GM19239 (cell line): ENCODE measurements around a stretch of chr3.

- RRBS, result no CpG with 5 or more reads among the region's 2 CpGs
Measured at GRCh38 chr3:45945256-45945642, 2.0 kb downstream of the CXCR6 start.

DNA sequence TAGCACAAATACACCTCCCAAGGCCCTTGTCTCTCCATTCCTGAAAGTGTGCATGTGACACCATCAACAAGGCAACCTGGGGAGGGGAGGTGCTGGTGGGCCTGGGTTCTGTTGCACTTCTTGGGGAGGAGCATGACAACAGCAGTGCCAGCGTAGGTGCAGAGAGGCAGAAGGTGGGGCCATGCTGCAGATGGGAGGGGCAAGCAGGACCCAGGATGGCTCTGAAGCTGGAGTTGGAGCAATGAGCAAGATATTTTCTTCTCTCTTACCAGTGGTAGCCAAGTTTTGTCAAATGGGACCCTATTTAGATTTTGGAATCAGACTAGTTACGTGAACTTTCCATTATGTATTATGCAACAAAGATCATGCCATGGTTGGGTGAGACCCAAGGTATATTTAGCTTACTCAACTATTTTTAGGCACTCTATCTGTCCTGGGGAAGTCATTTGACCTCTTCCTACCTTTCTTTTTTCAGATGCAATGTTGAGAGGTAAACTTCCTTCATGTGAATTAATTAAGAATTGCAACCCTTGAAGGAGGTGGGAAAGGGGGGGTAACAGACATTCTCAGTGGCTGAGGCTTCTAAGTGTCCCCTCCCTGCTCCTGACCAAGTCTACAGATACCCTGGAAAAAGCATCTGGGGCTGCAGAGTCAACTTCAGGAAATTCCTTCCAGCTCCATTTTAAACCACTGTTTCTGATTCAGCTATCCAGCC lies 3.3 kb downstream of the FYCO1 start:
- RRBS, result no CpG with 5 or more reads among the region's 2 CpGs

- RRBS, result no CpG with 5 or more reads among the region's 4 CpGs
Measured at GRCh38 chr3:46163631-46164263, 44.4 kb downstream of the CCR1 start.

DNA sequence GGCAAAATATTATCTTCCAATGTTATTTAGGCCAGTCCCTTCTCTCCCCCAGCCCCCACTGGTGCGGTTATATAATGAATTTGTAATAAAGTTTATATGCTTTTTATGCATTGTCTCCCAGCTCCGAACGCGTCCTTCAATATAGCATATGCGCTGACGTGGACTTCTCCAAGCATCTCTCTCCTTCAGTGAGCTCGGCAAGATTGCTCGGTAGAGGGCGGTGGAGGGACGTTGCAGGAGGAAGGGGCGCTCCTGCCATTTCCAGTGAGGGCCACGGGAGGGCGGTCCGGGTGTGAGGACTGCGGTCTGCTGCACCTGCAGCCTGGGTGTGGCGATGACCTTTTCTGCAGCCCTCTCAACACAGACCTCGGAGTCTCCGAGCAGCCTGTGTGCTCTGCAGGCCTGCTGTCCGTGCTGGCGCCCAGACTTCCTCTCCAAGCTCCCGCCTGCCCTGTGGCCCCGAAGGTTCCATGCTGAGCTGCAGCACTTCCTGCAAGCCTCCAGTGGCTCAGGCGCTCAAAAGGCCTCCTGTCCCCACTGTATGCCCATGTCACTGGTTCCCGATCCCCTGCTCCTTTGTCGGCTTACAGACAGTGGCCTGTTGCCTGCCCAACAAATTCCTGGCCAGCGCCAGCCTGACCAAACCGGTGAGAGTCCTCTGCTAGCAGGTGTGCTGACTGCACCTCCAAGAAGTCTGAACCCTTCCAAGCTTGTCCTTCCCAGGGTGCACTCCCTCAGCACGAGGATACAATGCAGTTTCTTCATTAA lies 9.0 kb upstream of the RTP3 start:
- RRBS, result no CpG with 5 or more reads among the region's 28 CpGs

DNA sequence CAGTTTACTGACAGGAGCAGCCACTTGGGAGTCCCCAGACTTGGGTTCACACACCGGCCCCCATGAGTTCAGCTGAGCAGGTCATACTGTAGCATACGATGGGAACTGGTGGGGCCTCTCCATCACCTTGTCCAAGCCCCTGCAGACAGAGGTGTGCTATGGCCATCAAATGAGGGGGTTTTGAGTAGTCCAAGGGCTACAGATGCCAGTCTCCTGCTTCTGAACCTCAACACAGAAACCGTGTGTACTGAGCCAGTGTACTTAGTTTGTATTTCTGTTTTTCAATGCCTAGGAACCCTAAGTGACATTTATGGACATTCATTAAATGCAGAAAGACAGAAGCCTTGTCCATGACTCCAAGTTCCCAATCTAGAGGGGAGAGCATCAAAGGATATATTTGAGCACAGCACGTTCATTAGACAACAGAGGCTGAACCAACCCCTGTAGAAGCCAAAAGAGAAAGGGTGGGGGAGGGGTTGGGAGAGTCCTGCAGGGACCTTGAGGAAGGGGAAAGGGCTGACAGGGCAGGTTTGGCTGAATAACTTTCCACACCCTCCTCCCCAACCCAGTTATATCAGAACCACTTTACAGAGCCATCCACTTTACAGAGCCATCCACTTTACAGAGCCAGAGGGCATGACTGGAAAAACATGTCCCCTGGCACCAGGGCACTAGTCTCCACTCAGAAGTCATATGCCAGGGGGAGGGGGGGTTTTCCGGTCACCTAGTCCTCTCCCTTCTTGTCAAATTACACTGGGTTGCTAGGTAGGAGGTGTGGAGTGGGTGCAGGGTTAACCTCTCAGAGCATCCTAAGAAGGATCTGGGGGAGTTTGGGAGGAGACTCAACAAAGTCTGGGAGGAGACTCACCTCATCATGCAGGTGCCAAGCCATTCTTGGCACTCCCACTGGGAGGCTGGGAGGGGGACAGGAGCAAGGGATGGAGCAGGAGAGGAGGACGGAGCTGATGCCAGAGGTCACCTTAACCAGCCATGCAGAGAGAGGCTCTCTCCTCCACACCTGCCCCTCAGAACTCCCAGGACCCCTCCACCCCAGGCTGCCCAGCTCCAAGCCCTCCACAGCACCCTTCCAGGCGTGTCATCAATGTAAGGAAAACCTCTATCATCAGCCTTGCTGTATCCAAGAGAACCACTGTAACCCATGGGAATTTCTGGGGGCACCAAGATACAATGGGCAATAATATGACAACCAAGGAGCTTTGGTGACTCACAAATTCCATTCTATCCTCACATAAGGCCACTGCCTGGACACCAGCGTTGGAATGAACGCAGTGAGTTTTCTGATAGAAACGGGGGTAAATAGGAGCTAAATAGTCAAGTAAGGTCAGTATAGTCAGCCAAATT lies 1.9 kb downstream of the LRRC2 start:
- RRBS, result no CpG with 5 or more reads among the region's 10 CpGs

- RRBS, result no CpG with 5 or more reads among the region's 3 CpGs
Measured at GRCh38 chr3:46566710-46566997, 552 bp upstream of the LRRC2 start.

DNA sequence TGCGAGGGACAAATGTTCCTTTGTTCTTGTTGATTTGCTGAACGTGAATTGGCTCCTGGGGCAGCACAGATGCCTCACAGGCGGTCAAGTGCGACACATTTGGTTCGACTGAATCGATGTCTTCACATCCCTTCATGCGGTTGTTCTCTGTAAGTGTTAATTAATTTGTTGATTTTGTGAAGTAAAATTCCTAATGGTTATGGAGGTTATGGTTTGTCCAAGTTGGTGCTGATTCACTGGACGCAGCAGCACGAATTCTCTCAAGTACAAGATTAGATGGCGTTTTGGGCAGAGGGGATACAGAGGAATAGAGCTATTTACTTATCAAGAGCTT lies 192 bp downstream of the FAM240A start:
- RRBS, result no CpG with 5 or more reads among the region's 10 CpGs

- RRBS, result no CpG with 5 or more reads among the region's 1 CpG
Measured at GRCh38 chr3:46632741-46633125, 20.4 kb downstream of the FAM240A start.

DNA sequence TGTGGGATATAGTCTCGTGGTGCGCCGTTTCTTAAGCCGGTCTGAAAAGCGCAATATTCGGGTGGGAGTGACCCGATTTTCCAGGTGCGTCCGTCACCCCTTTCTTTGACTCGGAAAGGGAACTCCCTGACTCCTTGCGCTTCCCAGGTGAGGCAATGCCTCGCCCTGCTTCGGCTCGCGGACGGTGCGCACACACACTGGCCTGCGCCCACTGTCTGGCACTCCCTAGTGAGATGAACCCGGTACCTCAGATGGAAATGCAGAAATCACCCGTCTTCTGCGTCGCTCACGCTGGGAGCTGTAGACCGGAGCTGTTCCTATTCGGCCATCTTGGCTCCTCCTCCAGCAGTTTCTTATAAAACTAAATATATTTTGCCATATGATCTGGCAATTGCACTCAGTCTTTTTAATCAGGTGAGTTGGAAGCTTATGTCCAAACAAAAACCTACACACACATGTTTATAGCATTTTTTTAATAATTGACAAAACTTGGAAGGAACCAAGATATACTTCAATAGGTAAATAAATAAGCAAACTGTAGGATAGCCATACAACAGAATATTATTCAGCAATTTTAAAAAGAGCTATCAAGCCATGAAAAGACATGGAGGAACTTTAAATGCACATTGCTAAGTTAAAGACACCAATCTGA lies 71.3 kb upstream of the PRSS50 start:
- RRBS, result no CpG with 5 or more reads among the region's 25 CpGs

DNA sequence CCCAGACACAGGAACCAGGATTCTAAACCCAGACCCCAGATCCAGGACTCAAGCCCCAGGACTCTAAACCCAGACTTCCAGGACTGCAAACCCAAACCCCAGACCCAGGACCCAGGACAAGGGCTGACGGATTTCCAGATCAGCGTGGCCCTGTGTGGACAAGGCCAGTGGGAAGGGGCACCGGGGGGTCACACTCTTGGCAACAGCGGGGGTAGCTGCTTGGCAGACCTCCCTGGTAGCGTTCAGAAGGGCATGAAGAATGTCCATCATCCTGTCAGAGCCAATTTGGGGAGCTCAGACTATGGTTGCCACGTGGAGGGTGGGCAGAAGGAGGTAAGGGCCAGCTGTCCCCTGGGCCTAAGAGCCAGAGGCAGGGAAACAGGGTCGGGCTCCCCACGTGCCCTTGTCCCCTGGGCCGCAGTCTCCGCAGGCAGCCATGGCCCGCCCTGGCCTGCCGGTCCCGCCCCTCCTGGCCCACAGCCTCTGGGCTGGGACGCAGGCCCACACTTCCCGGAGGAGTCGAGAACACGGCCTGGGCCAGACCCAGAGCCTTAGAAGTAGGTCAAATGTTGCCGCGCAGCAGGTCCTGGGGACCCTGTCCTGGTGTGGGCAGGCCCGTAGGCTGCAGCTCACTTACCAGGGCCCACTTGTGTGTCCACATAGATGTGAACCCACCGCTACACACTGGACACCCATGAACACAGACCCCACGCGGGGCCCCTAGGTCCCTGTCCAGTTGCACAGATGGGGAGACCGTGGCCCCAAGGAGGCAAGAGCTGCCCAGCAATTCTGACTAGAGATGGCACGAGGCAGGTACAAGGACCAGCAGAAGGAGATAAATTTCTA lies 4.2 kb upstream of the MYL3 start:
- RRBS, result 94% methylated on average over 4 of the region's 25 CpGs

DNA sequence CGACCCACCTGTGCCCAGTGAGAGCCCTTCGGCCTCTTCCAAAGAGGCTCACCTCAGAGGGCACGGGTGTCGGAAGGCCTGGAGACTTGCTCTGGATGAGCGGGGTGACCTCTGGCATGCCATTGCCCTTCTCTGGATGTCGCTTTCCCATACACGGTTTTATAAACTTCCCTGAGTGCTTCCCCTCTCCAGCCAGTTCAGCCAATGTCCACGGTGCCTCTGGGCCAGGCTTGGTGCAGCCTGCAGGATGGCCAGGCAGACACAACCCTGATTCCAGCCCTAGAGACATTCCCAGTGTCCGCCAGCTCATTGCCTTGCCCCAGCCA lies 3.6 kb upstream of the PTH1R start:
- RRBS, result no CpG with 5 or more reads among the region's 9 CpGs

DNA sequence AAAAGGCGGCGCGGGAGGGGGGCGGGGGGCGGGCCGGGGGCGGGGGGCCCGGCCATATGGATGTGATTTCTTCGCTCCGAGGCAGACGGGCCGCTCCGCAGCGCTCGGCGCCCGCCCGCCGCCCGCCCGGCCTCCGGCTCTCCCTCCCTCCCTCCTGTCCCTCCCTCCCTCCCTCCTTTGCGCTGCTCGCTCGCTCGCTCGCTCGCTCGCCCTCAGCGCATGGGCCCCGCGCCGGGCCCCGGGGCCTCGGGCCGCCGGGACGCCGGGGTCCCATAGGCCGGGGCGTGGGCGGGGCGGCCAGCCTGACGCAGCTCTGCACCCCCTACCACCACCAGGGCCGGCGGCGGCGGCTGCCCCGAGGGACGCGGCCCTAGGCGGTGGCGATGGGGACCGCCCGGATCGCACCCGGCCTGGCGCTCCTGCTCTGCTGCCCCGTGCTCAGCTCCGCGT lies 5.7 kb downstream of the PTH1R start:
- RRBS, result 3% methylated on average over 38 of the region's 61 CpGs

DNA sequence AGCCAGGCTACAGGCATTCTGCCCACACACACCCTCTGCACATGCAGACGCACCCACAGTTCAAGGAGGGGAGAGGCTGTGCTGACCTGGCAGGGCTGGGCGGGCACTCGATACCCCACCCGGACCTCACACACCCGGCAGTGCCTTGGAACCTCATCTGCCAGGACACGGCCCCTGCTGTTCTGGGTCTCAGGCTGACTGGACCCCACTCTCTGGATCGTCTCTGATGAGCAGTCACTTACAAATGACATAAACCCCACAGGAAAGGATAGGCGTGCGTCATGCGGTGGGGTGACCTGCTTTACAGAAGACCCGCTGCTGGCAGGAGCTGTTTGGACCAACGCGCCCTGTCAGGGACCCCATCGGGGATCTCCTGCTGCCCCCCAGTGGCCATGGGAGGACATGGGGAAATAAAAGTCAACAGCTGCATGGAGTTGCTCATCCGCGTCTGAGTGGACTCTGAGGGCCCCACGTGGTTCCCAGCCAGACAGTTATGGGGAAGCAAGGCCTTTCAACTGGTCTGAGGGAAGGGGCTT lies 31.9 kb downstream of the PTH1R start:
- RRBS, result no CpG with 5 or more reads among the region's 17 CpGs

DNA sequence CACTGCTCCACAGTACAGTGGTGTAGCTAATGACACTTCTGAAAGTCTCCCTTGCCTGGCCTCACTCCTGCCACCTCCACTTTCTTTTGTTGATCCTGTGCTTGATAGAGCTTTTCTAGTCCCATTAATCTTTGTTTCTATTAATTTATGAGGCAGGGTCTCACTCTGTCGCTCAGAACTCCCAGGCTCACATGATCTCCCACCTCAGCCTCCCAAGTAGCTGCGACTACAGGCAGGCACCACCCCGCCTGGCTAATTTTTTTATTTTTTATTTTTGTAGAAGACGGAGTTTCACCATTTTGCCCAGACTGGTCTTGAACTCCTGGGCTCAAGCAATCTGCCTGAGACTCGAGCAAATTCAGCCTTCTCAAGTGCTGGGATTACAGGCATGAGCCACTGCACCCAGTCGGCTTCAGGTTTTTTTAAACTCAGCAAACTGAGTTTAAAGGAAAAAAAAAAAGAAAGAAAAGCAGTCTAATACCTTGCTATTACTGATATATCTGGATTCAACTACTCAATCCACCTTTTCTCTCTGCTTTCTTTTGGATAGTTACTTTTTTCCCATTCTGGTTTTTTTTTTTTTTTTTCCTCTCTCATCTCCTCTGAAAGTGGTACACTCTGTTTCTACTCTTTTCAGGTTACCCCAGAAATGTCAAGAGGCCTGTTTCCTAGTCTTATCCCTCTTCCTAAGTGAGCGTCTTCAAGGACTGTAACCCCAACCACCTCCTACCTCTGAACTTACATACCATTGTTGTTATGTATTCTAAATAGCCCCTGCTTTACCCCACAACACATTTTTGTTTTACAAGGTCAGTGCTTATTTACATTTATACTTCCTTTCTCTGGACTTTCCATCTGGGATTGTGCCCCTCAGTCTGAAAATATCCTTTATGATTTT lies 38.4 kb downstream of the PTH1R start:
- RRBS, result no CpG with 5 or more reads among the region's 7 CpGs

DNA sequence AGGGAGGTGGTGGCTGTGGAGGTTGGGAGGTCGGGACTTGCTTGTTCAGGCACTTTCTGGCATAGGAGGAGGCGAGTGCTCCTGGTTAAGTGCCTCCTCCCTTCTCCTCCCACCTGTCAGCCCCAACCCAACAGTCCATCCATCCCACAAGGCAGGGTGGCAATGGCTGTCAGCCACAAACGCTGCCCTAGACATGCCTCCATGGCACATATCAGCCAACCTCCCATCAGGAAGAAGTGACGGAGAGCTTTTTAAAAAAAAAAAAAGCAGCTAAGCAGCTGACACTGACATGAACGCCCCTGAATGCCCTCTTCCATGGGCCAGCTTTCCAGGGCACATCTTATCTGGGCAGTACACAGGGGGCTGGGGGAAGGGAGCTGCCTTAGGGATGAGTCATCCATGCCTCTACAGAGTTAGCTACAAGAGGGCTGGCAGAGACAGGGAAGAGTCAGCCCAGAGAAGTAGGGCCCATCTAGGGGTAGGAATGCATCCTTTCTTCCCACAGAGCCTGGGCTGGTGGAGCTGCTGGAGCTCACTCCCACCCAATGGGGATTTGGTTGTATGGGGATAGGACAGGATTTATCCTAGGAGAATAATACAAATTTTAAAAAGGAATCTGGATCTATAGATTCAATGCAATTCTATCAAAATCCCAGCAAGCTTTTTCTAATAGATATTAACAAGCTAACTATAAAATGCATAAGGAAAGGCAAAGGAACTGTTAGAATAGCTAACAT lies 41.1 kb downstream of the CCDC12 start:
- RRBS, result no CpG with 5 or more reads among the region's 5 CpGs

- RRBS, result no CpG with 5 or more reads among the region's 5 CpGs
Measured at GRCh38 chr3:46974679-46975229, 1.8 kb downstream of the CCDC12 start.

GRCh38 chr3:46985868-46986708 lies 6.6 kb downstream of the NBEAL2 start:
- RRBS, result no CpG with 5 or more reads among the region's 7 CpGs

GRCh38 chr3:46994549-46995073 lies 15.1 kb downstream of the NBEAL2 start:
- RRBS, result no CpG with 5 or more reads among the region's 3 CpGs

DNA sequence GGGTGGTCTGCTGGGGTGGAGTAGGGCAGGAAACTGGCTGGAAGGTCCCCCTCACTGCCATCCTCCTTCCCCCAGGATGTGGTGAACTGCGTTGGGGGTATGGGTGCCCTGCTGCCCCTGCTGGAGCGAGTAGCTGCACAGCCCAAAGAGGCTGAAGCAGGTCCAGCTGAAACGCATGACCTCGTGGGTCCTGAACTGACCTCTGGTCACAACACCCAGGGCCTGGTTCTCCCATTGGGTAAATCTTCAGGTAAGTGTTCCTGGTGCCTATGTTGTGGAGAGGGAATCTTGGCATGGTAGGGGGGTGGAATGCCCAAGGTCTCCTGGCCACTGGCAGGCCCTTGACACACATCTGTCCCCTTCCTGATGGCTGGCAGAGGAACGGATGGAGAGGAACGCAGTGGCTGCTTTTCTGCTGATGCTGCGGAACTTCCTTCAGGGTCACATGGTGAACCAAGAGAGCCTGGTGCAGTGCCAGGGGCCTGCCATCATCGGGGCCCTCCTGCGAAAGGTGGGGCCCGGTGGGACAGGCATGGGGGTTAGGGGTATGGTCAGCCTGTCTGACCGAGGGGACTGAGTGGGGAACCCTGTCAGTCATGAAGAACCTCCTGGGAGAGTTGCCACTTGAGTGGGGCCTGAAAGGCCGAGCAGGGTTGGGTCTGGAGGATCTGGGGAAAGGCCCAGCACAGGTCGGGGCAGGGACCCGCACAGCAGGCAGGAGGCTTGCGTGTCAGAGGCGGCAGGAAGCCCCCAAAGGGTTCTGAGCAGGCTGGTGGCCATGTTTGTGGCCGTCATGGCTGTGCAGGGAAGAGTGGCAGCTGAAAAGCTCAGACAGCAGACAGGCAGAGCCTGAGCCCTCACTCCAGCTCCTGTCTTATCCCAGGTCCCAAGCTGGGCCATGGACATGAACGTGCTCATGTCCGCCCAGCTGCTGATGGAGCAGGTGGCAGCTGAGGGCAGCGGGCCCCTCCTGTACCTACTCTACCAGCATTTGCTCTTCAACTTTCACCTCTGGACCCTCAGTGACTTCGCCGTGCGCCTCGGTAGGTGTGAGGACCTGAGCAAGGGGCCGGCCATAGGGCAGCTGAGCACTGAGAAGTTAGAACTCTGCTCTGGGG lies 18.1 kb downstream of the NBEAL2 start:
- RRBS, result no CpG with 5 or more reads among the region's 25 CpGs

DNA sequence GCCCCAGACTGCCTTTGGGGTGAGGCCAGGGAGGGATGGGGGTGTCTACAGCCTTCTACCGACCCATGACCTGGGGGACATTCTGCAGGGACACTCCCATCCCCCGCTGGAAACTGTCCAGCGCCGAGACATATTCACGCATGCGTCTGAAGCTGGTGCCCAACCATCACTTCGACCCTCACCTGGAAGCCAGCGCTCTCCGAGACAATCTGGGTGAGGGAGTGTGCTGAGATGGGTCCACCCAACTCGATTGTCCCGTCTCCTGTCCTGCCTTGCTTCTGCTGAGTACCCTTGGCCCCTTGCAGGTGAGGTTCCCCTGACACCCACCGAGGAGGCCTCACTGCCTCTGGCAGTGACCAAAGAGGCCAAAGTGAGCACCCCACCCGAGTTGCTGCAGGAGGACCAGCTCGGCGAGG lies 23.4 kb downstream of the NBEAL2 start:
- RRBS, result no CpG with 5 or more reads among the region's 15 CpGs